ENCODE data around the gene FABP6.

DNA sequence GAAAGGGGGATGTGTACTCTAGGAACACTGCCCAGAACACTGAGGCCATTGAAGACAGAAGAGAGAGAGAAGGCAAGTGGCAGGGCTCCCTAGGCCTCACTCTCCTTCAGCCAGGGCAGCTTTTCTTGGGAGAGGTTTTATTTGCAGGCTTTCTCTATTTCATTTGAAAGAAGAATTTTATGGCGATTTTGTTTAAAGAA is 181.9 kb downstream of the EBF1 start:
- PRO-cap, result unidirectional peak, plus-strand start at position 57 of the sequence

DNA sequence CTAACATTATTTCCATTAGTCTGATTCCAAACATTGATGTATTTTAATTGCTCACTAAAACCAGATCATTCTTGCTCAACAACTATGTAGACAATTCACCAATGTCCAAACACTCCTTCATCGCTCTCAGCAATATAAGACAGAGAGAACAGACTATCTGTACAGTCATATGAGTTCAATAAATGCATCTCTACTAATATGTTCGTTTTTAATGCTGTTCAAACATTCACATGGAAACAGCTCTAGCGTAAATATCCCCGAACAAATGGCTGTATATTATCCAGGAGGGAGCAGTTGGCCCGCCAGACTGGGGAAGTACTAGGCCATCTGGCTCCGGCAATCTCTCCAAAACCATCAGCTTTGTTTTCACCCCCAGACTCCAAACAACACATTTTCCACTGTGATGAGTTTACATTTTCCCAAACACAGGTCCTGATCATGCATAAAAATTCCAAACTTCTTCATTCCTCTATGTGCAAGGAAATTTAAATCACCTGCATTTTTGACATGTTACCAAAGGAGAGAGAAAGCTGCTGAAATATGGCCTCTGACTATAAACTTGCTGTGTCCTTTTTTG is 8.7 kb downstream of the EBF1 start:
- PRO-cap, result no peak

DNA sequence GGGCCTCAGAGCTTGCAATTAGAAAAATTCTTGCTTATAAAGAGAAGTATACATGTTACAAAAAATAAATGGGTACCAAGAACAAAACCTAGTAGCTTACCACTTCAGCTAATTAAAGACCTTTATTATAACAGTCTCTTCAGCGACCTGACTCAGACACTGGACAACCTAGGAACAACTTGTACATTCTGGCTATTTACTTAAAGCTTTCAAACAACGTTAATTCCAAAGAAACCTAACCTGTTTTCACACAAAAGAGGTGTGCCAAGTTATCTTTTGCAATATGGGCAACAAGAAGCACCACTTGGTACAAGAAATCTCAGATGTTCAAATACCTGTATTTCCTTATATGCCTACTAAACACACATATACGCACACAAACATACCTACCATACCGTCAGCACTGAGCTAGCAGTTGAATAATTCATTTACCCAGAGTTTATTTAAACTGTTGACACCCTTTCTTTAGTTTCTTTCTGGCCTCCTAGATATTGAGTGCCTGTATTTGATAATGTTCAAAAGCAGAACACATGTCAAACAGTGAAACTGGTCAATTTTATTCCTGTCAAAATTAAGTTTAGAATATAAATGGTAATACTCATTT is 23.0 kb downstream of the RNF145 start:
- PRO-cap, result no peak

DNA sequence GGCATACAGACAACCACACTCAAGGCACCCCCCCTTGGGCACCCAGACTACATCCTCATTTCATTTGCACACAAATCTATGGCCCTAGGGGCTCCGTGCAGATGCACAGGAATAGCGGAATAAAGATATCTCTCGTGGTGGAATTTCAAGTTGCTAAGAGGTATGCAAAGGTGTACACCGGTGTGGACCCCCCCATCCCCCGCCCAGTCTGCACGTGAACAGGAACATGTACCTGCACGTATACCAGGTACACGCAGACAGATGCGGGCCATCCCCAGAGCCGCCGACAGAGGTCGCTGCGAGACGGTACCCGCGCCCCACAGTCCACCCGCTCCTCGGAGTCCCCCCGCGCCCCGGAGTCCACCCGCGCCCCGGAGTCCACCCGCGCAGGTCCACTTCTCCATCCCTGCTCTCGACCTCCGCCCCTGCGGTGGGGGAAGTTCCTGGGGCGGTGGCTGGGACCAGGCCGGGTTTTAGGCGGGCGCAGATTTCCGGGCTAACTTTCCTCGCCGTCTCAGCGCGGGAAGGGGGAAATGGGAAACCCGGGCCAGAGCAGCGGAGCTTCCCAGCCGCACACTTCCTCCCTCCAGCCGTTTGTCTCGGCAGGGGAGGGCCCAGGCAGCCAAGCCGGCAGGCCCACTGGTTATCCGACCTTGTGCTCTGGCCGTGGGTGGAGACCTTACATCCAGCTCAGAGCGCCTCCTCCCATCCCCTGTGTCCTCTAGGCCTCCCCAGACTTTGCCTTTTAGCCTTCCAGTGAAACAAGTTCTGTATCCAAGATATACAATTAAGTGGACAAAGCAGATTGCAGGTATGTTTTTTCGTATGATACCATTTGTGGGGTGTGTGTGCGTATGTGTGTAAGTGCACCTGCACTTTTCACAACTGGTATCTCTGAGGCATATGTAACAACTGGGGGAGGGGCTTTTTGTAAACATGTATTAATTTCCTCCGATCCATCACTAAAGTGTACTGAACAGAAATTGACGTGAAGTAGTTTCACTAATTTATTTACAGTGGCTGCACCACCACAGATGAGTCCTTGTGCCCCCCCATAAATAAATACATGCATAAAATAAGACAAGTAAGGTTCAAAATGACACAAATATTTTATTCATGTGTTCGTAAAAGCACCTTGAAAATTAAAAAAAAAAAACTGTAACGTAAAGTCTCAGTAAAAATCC is 1.3 kb upstream of the IL12B start:
- PRO-cap, result no peak

DNA sequence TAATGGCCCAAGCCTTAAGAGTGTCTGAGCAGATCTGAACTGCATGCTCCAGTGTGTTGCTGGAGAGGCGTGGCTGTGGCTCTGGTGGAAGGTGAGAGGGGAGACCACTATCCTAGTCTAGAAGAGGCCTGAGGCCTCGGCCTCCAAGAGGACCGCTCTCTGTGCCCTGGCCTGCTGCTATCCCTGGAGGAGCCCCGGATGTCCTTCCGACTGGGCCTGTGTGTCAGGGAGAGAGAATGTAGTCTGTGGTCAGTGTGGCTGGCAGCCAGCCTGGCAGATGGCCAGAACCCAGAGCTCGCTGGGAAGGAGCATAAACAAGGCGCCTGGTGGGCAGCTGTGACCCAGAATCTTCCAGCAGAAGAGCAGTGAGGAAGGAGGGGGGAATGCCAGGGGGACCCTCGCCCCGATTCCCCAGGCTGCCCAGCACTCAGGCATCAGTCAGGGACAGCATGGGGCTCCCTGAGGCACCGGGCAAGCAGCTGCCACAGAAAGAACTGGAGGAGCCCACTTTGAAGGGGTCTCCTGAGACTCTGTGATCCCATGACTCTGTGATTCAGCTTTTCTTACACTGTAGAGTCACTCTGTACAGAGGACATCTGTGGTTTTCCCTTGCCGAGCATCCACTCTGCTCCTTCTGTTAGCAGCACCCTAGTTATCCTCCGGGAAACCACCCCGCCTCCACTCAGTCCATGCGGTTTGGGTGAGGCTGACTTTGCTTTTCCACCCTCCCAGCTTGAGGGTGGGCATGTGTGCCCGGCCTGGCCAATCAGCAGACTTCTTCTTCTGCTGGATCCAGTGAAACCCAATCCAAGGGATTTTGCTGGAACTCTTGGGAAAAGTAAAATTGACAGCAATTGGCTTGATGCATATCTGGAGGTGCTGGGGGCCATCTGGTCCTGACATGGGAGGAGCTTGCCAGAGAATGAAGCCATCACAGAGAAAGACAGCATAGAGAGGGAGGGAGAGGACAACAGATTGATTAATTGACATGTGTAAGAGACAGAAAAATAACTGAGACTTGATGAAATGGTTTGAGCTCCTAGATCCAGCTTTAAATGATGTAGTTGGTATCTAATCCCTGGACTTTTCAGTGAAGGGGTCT is 46.2 kb upstream of the PWWP2A start:
- PRO-cap, result bidirectional peak, plus-strand start at position 291 of the sequence, minus-strand start at position 185 of the sequence; bidirectional peak, plus-strand start at position 918 of the sequence, minus-strand start at position 661 of the sequence

DNA sequence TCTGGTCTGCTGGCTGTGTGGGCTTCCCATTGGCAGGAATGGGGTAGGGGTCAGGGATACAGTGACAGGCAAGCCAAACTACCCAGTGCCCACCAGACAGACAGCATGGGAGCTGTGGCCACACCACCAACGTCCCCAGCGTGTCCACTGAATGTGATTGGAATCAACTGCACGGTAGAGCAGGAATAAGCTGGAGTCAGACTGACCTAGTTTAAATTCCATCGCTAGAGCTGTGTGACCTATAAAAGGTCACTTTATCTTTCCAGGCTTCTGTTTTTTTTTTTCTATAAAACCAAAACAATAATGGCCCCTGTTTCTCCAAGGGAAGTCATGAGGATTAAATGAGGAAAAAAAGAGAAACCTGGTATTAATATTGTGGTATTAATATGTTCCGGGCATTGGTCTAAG is 50.6 kb upstream of the PWWP2A start:
- PRO-cap, result no peak

- PRO-cap, result no peak
Observed at GRCh38 chr5:160229032-160229593, at the start of gene FABP6. Gene FABP6, plus strand, starts transcription at chr5:160229506.

DNA sequence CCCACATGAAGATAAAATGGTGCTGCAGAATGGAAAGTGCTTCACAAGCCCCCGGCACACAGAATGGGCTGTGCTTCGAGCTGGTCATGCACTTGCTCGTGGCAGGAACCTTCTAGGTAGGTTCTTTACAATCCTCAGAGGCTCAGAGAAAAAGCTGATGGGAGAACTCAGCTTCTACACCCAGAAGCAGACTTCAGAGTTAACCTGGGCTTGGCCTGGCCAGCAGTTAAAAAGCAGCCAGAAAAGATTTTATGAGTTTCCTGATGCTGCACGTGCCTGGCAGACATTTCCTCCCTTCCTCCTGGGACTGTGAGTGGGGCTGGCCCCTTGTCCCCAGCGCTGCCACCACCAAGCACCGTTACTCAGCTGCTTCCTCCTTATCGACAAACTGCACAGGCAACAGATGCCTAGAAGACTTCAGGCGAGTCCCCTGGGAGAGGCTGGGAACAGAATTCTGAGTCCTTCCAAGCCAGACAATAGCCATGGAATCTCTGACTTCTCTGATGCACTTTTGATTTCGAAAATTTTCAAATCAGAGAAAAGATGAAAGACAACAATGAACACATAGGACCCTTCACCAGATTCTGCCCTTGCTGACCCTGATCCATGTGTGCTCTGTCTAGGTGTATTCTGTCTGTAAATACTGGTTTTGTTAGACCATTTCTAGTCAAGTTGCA is 33.4 kb downstream of the FABP6 start:
- PRO-cap, result no peak

DNA sequence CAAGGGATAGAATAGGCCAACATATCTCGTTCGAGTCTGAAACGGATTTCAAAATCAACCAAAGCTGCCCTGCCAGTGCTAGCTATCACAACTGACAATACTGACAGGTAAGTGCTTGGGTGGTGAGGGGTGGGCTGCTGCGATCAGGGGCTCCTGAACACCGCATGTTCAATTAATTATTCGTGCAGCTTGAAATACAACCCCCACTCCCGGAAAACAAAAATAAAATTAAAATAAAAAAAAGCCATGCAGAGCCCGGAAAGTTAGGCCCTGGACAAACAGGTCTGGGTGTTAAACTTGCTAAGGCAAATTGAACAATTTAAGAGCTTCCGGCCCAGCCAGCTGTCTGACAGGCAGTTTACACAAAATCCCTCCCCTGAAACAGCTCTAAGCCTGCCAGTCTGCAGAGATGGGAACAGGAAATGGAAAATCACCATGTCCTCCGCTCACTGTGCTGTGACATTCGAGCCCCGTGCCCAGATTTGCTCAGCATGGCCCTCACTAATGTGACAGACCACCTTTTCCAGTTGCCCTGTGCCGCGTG is 41.2 kb downstream of the CCNJL start:
- PRO-cap, result no peak

- PRO-cap, result no peak
Observed at GRCh38 chr5:160359801-160360604, 10.4 kb downstream of the C1QTNF2 start.

GRCh38 chr5:160399191-160399664 is 626 bp downstream of the FAM200C start:
- PRO-cap, result no peak

DNA sequence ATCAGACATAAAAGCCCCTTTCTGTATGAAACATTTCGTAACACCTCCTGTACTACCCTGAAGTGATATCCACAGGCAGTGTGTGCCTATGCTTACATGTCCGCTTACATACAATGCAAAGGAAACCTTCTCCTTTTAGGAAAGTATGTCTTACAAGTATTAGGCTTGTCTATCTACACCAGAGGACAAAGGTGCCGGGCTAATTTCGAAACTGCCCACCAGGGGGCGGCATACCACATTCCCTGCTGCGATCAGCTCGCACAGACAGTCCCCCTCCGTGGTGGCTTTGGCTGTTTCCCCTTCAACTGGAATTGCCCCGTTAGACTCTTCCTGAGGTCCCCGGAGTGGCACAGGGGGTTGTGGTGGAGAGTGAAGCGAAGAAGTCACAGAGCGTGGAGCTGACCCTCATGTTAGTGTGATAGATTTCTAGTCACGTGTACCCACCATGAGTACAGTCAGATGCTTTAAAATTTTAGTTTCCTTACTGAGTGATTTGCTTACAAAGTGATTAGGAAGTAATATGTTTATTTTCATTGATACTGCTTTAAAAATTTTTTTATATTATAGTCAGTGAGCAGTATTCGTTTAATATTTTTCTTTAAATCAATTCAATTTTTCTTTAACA is 17.5 kb downstream of the PTTG1 start:
- PRO-cap, result no peak

DNA sequence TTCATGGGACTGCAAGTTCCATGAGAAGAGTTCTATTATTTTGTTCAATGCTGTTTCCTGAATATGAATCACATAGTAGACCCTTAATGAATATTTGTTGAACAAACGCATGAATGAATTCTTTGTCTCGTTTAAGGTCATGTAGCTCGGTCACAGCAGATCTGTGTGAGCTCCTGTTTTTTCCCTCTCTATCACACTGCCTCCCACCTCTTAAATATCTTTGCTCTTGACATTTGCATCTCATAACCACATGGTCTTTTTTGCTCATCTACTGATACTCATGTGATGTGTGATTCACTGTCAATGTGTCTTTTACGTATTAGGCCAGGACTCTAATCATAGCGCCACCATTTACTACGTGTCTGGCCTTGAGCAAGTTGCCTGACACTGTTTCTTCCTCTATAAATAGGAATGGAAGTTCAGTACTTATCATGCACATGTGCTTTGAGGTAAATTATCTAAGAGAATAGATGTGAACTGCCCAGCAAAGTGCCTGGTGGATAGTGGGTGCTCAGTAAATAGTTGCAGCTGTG is 37.5 kb downstream of the PTTG1 start:
- PRO-cap, result no peak

GRCh38 chr5:160628019-160628769 is 206.5 kb downstream of the PTTG1 start:
- PRO-cap, result no peak

GRCh38 chr5:160683440-160683999 is 168.5 kb downstream of the ATP10B start:
- PRO-cap, result no peak

DNA sequence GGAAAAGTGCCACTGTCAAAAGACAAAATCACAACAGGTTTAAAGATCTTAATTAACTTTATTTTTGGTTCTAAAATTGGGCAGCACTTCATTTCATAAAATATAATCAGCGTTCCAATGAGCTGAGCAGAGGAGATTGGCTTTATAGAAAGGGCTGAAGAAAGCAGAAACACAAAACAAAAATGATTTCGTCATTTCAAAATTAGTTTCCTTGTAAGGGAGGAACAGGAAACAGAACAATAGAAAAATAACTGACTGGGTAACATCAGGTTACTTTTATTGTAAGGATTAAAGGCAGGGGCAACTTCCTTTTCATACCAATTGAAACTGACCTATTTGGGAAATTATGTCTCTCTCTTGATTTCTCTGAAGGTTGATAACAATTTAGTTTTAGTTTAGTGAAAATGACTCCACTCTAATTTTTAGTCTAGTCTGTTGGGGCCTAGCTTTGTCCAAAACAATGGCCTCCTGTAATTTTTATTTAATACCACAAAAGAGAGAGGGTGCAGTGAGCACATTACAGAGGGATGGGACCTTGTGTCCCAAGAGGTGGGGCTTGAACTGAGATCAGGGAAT is 157.1 kb downstream of the ATP10B start:
- PRO-cap, result no peak

DNA sequence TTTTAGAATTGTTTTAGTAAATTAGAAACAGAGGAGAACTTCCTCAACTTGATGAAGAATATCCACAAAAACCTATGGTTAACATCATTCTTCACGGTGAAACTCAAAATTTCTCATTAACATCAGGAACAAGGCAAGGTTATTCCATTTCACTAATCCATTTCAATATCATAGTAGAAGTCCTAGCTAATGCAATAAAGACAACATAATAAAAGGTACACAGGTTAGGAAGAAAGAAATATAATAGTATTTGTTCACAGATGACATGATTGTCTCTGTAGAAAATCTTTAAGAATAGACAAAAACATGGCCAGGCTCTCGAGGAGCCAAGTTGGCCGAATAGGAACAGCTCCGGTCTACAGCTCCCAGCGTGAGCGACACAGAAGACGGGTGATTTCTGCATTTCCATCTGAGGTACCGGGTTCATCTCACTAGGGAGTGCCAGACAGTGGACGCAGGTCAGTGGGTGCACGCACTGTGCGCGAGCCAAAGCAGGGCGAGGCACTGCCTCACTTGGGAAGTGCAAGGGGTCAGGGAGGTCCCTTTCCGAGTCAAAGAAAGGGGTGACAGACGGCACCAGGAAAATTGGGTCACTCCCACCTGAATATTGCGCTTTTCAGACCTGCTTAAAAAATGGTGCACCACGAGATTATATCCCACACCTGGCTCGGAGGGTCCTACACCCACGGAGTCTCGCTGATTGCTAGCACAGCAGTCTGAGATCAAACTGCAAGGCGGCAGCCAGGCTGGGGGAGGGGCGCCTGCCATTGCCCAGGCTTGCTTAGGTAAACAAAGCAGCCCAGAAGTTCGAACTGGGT is 21.4 kb upstream of the ATP10B start:
- PRO-cap, result no peak

DNA sequence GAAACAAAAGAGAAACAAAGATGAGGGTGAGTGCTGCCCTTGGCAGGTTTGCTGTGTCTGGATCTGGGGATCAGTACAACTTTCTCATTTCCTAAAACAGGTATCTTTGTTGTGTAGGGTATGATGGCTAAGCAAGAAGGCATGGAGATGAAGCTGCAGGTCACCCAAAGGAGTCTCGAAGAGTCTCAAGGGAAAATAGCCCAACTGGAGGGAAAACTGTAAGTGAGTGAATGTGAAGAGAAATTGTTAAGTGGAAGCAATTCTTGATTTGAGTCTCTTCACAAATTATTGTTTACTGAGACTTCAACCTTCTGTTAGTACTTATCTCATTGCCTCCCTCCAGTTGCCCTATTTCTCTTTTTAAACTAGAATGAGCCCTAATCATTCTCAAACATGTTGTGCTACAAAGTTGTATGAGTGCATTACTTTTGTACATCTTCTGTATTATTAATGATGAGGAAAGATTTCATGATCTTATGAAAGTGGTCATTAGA is 10.9 kb downstream of the HMMR start:
- PRO-cap, result no peak

- PRO-cap, result no peak
Observed at GRCh38 chr5:163565668-163566247, 60.3 kb downstream of the MAT2B start.

- PRO-cap, result no peak
Observed at GRCh38 chr5:167645543-167645892, 645.9 kb upstream of the WWC1 start.